Keratinocyte (primary cell): ENCODE measurements around the gene AKAP12.

DNA sequence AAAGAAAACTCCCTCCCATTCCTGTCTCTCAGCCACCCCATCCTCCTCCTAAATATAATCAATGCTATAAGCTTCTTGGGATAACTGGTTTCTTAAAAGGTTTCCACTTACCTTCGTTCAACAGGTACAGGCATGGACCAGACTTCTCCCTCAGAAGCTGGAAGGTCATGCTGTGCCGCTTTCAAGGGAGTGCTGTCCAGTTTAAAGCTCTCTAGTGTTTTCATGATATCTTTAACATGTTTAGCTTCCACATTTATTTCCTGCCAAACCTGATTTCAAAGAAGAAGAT, 15.9 kb downstream of the KATNA1 start:
CAGE:
- cytosol, long polyA minus RNA = no peak
- cytosol, long polyA plus RNA = no peak
- long polyA plus RNA = no peak
- nucleus, long polyA minus RNA = no peak
- nucleus, long polyA plus RNA = no peak

CAGE:
- cytosol, long polyA minus RNA = no peak
- cytosol, long polyA plus RNA = no peak
- long polyA plus RNA = no peak
- nucleus, long polyA minus RNA = no peak
- nucleus, long polyA plus RNA = no peak
These were observed 18.7 kb downstream of the LATS1 start for GRCh38 chr6:149699092-149699791.

GRCh38 chr6:149728062-149729152, 10.5 kb upstream of the LATS1 start:
CAGE:
- cytosol, long polyA minus RNA = no peak
- cytosol, long polyA plus RNA = no peak
- long polyA plus RNA = no peak
- nucleus, long polyA minus RNA = no peak
- nucleus, long polyA plus RNA = no peak

GRCh38 chr6:150069697-150069934, 695 bp upstream of the ULBP3 start:
CAGE:
- cytosol, long polyA minus RNA = no peak
- cytosol, long polyA plus RNA = no peak
- long polyA plus RNA = no peak
- nucleus, long polyA minus RNA = no peak
- nucleus, long polyA plus RNA = no peak

DNA sequence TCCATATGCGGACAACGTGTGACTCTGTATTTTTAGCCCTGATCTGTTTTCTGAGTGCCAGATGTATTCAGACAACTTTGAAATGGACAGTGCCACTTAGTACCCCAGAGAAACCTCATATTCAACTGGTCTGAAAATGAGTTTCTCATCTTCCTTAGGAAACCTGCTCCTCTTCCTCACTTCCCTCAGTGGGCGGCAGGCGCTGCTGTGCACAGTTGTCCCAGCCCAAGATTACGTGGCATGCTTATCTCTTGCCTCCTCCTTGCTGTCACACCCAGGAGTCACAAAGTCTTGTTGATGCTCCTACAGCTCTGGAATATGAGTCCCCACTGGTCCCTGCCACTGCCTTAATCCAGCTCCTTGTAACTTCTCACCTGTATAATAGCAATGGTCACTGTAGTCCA, 8.3 kb downstream of the PPP1R14C start:
CAGE:
- cytosol, long polyA minus RNA = no peak
- cytosol, long polyA plus RNA = no peak
- long polyA plus RNA = no peak
- nucleus, long polyA minus RNA = no peak
- nucleus, long polyA plus RNA = no peak

DNA sequence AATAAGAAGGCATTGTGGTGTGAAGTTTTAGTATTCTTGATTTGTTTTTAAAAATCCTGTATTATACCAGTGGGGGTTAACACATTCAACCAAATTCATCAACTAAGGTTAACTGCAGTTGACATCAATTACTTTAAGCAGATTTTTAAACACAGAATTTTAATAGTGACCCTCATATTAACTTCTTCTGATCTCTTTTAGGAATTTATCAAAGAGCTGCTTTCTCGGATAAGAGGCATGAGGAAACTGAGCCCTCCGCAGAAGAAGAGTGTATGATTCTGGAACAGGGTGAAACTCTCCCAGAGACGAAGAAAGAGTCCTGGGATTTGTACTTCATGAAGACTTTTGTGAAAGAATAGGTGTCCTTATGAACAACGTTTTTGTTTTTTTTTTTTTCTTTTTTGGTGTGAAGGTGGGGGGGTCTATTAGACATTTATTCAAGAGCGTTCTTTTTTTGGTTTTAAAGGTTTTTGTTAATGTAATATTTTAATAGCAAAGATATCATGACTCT, 105.8 kb downstream of the PPP1R14C start:
CAGE:
- cytosol, long polyA minus RNA = no peak
- cytosol, long polyA plus RNA = start-site peak on the plus strand centred at position 354 of the sequence, 139 bp wide, 479 and 207 reads in 2 replicates
- long polyA plus RNA = no peak
- nucleus, long polyA minus RNA = no peak
- nucleus, long polyA plus RNA = start-site peak on the plus strand centred at position 318 of the sequence, 208 bp wide, 224 and 253 reads in 2 replicates

DNA sequence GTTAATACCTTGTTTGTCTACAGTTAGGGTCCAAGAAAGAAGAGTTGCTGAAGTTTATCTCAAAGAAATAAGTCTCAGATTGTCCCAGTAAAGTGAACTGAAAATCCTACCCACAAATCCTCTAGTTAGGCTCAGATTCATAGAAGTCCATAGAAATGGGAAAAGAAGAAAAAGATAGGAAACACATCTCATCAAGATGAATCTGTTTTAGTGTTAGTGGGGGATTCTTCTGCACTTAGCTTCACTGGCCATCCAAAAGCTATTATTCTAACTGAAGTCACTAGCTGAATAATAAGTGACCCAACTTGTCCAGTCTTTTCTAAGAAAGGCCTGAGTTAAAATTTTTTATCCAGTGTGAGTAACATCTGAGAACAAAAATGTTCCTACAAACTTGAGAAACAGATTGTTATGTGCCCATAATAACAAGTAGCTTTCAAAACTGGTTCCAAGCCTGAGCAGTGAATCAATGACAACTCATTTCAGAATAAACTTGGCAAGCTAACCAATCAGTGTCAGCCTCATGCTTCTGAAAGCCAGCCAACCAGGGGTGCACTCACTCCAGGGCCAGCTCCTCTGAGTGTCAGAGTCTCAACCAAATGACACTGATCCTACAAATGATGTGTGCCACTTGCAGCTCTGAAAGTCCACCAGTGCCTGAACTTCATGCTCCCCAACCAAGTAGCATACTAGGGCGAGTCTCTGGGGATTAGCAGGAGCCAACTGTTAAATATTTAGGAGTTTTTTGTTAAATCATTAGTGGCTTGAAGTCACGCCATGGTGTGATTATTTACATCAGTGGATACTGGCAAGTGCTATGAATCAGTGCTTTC, 4.3 kb downstream of the IYD start:
CAGE:
- cytosol, long polyA minus RNA = no peak
- cytosol, long polyA plus RNA = no peak
- long polyA plus RNA = no peak
- nucleus, long polyA minus RNA = no peak
- nucleus, long polyA plus RNA = no peak

DNA sequence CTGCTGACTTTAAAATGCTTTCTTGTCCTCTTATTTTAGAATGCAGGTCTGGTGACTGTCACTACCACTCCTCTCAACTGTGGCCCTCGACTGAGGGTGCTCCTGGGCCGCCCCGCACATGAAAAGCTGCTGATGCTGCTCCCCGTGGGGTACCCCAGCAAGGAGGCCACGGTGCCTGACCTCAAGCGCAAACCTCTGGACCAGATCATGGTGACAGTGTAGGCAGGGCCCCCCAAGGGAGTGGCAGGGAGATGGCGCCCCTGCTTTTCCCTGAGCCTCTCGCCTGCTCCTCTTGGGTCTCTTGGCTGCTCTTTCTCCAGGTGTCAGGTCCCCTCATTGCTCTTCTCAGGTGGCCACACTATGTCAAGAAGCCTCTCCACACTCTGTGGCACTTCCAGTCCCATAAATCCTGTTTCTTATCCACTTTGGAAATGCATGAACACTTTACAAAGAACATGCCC, 29.2 kb downstream of the IYD start:
CAGE:
- cytosol, long polyA minus RNA = no peak
- cytosol, long polyA plus RNA = no peak
- long polyA plus RNA = no peak
- nucleus, long polyA minus RNA = no peak
- nucleus, long polyA plus RNA = no peak

CAGE:
- cytosol, long polyA minus RNA = no peak
- cytosol, long polyA plus RNA = no peak
- long polyA plus RNA = no peak
- nucleus, long polyA minus RNA = no peak
- nucleus, long polyA plus RNA = no peak
These were observed 87.9 kb downstream of the PLEKHG1 start for GRCh38 chr6:150687430-150688051.

GRCh38 chr6:150690067-150690885, 90.6 kb downstream of the PLEKHG1 start:
CAGE:
- cytosol, long polyA minus RNA = no peak
- cytosol, long polyA plus RNA = no peak
- long polyA plus RNA = no peak
- nucleus, long polyA minus RNA = no peak
- nucleus, long polyA plus RNA = no peak

CAGE:
- cytosol, long polyA minus RNA = no peak
- cytosol, long polyA plus RNA = no peak
- long polyA plus RNA = no peak
- nucleus, long polyA minus RNA = no peak
- nucleus, long polyA plus RNA = no peak
These were observed 111.9 kb upstream of the MTHFD1L start for GRCh38 chr6:150753382-150754261.

CAGE:
- cytosol, long polyA minus RNA = no peak
- cytosol, long polyA plus RNA = no peak
- long polyA plus RNA = no peak
- nucleus, long polyA minus RNA = no peak
- nucleus, long polyA plus RNA = no peak
These were observed 65.4 kb downstream of the MTHFD1L start for GRCh38 chr6:150930854-150931345.

CAGE:
- cytosol, long polyA minus RNA = no peak
- cytosol, long polyA plus RNA = no peak
- long polyA plus RNA = no peak
- nucleus, long polyA minus RNA = no peak
- nucleus, long polyA plus RNA = no peak
These were observed 153.9 kb downstream of the MTHFD1L start for GRCh38 chr6:151019352-151019791.

DNA sequence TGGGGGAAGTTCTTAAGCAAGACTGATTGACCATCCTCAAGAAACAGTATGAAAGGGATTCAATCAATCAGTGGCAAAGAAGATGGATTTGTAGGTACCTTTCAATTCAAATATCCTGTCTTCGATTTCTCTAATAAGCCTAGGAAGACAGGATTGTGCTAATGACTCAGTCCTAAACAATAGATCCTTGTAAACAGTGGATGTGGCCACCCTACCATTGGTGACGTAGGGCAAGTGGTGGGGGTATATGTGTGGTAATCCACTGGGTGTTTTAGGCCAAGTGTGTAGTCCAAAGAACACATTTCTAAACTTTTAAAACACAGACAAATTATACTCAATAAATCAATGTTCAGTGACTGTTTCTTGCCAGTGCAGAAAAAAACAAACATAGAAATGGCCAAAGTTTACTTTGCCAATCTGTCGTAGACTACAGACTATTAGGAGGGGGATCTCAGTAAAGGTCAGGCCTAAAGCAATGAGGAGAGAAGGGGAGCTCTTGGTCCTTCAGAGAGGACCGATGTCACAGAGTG, 113.7 kb upstream of the AKAP12 start:
CAGE:
- cytosol, long polyA minus RNA = no peak
- cytosol, long polyA plus RNA = no peak
- long polyA plus RNA = no peak
- nucleus, long polyA minus RNA = no peak
- nucleus, long polyA plus RNA = no peak

GRCh38 chr6:151136554-151137068, 103.2 kb upstream of the AKAP12 start:
CAGE:
- cytosol, long polyA minus RNA = no peak
- cytosol, long polyA plus RNA = no peak
- long polyA plus RNA = no peak
- nucleus, long polyA minus RNA = no peak
- nucleus, long polyA plus RNA = no peak

DNA sequence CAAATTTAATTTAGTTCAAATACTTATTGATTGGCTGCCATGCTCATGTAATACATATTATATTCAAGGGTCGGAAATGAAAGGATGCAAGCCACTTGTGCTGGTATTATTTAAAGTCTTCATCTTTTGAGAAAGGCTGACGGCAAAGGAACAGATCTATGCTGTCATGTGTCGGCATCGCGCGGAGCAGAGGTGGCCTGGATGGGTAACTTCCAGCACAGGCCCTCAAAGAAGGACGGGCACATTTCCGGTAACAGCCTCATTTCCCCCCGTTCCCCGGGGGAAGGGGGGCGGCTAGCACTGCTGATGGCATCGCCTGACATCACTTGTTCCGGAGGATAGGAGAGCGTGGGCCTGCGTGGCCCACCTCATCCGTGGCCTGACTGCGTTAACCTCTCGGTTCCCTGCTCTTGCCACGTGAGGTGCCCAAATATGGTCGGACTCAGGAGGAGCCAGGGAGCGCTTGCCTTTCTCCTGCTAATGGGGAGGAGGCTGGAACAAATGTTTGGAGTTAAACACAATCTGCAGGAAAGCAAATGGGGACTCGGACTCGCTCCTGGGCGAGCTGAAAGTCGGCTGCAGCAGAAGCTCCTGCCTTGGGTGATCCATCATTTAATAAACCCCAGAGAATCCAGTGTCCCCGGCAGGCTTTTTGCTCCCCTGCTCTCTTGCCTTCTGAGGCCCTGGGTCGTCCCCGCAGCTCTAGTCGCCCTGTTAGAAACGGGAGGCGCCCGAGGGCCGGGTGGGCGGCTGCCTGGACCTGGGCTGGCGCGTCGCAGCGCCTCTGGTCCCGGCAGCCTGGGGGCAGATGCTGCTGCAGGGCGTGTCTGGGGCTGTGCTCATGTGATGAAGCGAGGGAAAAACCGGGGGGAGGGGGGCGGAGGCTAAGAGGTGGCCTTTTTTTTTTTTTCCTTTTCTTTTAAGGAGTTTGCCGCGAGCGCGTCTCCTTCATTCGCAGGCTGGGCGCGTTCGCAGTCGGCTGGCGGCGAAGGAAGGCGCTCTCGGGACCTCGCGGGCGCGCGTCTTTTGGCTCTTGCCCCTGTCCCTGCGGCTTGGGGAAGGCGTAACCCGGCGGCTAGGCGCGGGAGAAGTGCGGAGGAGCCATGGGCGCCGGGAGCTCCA, at the start of gene AKAP12:
AKAP12 (plus strand) TSS at position 508 of the 1,122 bp plus-strand sequence.
CAGE:
- cytosol, long polyA minus RNA = no peak
- cytosol, long polyA plus RNA = no peak
- long polyA plus RNA = no peak
- nucleus, long polyA minus RNA = no peak
- nucleus, long polyA plus RNA = no peak

CAGE:
- cytosol, long polyA minus RNA = no peak
- cytosol, long polyA plus RNA = no peak
- long polyA plus RNA = no peak
- nucleus, long polyA minus RNA = no peak
- nucleus, long polyA plus RNA = no peak
These were observed 49.8 kb downstream of the ZBTB2 start for GRCh38 chr6:151341358-151342126.

DNA sequence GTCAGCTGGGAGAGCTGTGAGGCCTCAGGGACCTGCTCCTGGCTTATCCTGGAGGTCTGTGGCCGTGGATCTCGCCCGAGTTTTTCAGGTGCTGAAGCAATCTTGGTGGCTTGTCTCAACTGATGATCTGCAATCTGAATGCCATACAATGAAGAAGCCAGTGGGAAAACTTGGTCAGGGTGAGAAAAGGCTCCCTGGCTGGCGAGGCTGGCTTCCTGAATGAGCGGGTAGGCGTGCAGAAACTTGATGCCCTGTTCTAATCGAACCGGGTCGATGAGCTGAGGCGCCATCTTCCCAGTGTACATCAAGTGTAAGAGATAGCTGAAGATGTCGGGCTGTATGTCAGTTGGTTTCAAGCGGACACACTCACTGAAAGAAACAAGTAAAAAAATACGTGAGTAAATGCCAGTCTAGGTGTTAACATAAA, 24.8 kb downstream of the ZBTB2 start:
CAGE:
- cytosol, long polyA minus RNA = no peak
- cytosol, long polyA plus RNA = no peak
- long polyA plus RNA = no peak
- nucleus, long polyA minus RNA = no peak
- nucleus, long polyA plus RNA = no peak

DNA sequence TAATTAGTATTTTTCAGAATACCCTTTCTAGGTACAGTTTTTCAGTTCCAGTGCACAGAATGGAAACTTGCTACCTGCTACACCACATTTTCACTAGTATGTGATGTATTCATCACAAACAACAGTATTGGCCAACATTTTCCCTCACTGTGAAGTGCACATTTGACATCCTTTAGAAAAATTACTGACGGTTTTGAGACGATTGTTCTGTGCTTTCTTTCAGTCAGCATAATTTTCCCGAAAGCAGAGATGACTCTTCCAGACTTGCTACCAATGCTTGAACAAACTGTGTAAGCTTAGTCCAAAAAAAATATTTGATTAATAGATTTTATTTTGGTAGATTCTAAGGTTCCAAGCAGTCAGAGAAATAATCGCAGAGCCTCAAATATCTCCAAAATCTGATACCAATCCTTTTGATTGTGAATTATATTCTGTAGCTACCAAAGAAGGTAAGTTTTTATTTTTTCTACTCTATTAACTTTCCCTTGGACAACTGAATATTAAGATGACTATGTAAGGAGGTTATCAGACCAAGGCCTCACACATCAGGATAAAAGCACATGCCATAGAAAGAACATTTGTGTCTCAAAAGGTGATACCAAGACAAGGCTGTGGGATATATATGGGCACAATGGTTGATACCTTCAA, 151.0 kb upstream of the ESR1 start:
CAGE:
- cytosol, long polyA minus RNA = no peak
- cytosol, long polyA plus RNA = no peak
- long polyA plus RNA = no peak
- nucleus, long polyA minus RNA = no peak
- nucleus, long polyA plus RNA = no peak

DNA sequence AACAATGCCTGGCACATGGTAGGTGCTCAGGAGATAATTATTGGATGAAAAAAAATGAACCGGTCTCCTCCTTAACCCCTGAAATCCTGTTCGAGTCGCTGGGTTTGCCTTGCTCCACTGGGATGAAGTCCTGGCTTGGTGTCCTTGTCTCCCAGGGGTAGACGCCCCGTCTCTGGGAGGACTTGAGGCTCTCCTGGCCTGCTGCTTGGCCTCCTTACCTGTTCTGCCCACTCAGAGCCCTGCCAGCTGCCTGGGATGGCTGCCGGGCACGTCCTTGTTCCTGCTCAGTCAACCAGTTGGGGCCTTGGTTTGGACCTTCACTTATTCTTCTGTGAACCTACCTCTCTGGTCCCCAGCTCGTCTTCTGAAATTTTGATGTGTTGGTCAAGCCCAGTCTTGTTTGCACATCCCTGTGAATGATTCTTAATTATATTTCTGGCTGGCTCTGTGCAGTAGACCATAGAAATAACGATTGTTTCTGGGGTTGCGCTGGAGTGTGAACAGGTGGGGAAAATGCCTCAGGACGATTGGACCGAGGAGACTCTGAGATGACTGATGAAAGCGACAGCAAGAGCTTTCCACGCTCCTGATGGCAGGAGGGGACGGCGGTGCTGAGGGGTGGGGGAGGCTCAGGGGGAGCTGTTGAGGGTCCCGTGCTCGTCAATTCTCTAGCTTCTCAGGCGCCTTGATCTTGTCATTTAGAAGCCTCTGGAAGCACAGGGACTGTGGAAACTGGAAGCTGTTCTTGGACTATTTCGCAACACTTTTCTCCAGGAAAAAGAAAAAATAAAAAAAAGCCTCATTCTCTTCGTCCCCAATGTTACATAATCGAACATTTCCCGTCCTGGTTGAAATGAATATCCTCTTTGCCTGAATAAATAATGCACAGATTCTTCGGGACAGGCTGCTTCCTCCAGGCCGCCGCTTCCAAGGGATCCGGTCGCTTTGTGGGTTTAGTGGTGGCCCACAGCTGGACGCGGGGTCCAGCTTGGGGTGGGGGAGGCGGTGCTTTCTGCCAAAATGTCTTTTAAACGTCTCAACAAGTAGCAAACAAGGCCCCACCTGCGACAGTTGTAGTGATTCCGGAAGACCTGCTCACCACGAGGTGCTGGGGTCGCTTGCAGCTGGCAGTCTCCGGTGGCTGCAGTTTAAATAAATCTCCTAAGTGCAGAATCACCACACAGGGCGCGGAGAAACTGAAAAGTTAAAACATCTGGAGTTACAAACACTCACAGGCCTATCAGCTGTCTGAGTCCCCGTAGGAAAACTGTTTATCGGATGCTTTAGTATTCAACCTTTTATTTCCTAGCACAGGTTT, 126.2 kb upstream of the ESR1 start:
CAGE:
- cytosol, long polyA minus RNA = no peak
- cytosol, long polyA plus RNA = no peak
- long polyA plus RNA = no peak
- nucleus, long polyA minus RNA = no peak
- nucleus, long polyA plus RNA = no peak